GM23338 (cell line): ENCODE measurements around the gene TXNDC8.

DNA sequence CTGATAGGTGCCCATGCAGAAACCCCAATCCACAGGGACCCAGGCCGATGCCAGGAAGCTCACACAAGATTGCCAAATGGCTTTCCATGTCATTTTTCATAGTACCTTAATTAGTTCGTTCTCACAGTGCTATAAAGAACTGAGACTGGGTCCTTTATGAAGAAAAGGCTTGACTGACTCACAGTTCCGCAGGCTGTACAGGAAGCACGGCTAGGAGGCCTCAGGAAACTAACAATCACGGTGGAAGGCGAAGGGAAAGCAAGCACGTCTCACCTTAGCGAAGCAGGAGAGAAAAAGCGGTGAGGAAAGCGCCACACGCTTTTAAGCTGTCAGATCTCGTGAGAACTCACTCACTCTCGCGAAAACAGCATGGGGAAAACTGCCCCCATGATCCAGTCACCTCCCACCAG, 13.0 kb downstream of the ACTL7B start:
- PRO-cap, result no peak
- RAMPAGE, long total RNA, result no peak

DNA sequence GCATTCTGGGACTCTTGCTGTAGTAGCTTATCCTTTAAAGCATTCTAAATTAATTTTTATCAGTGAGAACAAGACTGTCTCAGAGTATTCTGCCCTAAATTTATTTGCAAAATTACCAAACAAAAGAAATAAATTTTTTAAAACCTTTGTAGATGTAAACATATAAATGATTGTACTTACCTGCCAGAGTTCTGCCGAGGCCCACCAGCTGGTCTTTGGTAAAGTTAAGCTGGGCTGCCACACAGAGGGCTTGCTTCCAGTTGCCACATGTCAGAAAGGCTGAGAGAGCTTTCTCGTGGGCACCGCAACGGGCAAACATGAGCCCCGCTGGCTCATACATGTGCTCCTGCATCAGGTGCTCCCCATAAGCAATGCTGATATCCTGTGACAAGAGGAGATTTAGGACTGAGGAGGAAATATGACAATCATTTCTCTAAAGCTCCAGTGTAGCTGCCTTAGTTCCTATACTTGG, 29.0 kb downstream of the ACTL7A start:
- PRO-cap, result no peak
- RAMPAGE, long total RNA, result no peak

DNA sequence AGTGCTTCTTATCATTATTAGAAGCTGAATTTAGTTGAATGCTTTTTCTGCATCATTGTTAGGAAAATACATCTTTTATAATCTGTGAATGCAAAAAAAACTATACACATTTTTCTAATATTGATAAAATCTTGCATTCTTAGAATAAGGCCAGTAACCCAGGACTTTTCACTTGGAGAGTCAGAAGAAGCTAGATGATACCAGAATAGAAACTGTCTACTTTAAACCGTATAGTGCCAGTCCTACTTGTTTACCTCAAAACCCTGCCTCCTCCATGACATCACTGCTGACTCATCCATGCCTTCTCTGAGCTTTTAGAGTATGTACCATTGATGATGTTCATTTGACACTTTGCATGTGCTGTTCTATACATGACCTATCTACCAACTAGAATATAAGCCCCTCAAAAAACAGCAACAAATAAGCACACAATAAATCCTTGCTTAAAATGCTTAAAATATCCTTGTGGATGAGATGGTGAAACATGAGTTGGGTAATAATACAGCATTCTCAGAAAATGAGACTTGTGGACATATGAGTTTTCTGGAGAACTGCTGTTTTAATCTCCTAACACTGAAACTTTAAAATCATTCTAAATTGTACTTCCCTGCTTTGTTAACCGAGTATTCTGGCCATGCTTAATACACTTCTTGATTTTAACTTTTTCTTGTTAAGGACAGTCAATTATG, 2.6 kb downstream of the CTNNAL1 start:
- PRO-cap, result no peak
- RAMPAGE, long total RNA, result no peak

DNA sequence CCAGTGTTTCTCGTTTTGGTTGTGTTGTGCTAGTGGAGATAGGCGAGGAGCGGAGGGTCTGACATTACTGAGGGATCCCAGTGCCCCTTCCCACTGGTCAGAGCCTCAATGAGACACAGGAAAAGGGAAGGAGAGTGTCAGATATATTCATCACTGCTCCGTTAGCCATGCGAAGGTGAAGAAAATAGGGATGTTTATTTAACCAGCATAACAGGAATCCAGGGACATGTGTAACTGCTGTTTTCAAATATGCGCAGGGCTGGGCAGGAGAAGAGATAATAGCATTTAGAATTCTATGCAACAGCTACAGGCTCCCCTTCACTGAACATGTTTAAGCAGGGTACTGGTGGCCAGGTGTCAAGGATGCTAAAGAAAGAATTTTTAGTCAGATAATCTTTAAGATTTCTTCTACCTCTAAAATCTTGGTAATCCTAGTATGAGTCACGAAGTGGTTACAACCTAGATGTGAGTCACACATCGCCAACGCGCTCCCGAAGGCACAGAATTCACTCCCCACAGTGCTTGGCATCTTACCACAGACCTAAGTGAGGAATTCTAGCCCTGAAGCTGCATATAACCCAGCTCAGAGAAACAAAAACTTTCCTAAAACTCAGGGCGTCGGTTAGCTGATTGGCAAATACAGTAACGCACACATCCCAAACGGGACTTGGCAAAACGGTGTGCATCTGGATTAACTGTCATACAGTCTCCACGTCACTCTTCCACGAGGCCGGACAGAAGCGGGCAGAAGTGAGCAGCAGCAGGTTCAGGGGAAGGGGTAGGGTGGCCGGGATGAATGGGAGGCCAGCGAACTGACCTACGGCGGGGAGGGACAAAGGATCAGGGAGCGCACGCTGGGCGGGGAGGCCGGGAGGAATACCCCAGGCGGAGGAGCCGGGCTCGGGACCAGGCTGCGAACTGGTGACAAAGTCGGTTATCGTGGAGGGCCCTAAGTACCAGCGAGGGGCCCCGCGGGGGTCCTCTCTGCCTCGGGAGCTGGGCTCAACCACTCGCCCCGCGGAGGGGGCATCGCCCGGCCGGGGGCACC, 1.0 kb downstream of the CTNNAL1 start:
- PRO-cap, result bidirectional peak, plus-strand start at position 538 of the sequence, minus-strand start at position 547 of the sequence; bidirectional peak, plus-strand start at position 864 of the sequence, minus-strand start at position 926 of the sequence
- RAMPAGE, long total RNA, result no peak

GRCh38 chr9:109117776-109118835, 1.6 kb downstream of the TMEM245 start:
- PRO-cap, result bidirectional peak, plus-strand start at chr9:109118689, minus-strand start at chr9:109118634
- RAMPAGE, long total RNA, result no peak

- PRO-cap, result no peak
- RAMPAGE, long total RNA, result no peak
These were observed 14.3 kb downstream of the PTPN3 start for GRCh38 chr9:109483603-109484442.

DNA sequence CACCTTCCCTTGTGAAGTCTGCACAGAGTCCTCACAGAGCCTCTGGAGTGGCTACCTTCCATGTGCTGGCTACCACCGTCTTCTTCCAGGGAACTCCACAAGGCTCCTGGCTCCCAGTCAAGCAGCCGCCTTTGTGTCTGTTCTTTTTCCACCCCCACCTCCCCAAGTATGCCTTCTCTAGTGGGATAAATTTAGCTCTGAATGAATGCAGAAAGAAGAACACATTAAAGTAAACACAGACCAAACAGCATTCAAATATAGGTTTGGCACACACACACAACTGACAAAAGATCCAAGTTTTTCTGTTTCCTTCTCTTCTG, 7.8 kb upstream of the PALM2AKAP2 start:
- PRO-cap, result no peak
- RAMPAGE, long total RNA, result no peak

DNA sequence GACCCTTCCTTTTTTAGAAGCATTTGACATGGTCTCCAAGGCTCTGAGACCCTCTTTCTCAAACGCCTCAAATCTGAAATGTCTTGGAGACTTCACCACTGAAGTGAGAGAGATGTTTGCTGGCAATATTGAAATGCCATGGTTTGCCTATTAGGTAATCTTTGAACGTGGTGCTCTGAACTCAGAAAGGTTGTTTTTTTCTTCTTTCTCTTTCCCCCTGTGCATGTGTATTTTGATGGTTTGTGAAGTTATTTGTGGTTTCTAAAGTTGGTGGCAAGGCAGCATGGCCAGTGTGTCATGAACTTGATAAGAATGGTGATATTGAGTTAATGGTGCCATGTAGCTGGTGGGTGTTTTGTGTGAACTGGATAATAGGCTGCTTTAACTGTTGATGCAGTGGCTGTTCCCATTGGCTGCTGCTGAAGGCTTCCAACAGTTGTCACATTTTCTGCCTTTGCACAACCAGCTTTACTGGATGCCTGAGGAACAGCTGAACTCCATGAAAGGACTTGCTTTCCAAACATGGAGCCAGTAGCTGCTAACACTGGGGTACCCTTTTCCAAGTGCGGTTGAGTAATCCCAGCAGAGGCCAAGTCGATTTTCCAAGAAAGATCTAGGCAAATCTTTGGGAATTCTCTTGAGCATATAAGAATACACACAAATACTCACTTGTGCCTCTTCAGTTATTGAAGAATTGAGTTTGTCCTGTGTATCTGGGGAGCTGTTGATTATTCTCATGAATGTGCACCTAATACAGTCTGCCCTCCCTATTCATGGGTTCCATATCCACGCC, 1.8 kb downstream of the PALM2AKAP2 start:
- PRO-cap, result no peak
- RAMPAGE, long total RNA, result no peak

DNA sequence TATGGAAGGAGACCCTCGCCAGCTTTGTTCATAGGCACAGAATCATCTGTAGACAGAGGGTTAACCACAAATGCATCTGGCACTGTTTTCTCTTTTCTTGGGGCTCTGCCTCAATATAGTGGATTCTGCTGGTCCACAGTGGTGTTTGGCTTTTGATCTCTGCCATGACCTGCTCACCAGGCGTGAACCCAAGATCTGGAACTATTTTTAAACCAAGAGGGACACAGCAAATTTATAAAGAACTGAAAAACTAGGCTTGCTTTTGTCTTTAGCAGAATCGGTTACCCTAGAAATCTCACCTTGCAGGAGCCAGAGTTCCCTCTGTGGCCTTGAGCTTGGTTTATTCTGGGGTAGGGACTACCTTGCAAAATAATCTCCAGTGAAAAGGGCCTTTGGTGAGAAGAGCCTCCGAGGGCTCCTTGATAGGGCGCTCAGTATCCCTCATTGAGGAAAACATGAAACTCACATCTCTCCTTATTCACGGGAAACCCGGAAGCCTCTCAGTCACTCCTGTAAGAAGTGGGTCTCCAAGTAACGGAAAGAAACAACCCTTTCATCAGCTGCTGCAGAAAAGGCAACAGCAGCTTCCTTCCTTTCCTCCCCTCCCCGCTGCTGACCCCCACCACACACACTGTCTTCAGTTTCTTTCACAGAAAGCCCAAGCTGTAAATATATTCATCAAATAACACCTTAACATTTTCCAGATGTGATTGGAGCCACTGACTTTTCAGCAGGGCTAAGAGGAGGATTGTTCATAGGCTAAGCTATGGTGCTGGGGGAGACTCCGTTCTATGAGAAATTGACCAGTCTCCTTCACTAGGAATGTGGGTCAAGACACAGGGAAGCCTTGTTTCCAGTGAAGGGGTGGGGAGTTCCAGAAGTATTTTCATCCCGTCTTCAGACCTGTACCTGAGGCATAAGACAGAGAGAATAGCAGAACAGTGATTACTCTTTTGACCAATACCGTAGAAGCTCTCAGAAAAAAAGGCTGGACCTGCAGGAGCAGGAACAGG, 81.5 kb downstream of the C9orf152 start:
- PRO-cap, result no peak
- RAMPAGE, long total RNA, result no peak

GRCh38 chr9:110137637-110138818, 69.9 kb downstream of the C9orf152 start:
- PRO-cap, result no peak
- RAMPAGE, long total RNA, result no peak

DNA sequence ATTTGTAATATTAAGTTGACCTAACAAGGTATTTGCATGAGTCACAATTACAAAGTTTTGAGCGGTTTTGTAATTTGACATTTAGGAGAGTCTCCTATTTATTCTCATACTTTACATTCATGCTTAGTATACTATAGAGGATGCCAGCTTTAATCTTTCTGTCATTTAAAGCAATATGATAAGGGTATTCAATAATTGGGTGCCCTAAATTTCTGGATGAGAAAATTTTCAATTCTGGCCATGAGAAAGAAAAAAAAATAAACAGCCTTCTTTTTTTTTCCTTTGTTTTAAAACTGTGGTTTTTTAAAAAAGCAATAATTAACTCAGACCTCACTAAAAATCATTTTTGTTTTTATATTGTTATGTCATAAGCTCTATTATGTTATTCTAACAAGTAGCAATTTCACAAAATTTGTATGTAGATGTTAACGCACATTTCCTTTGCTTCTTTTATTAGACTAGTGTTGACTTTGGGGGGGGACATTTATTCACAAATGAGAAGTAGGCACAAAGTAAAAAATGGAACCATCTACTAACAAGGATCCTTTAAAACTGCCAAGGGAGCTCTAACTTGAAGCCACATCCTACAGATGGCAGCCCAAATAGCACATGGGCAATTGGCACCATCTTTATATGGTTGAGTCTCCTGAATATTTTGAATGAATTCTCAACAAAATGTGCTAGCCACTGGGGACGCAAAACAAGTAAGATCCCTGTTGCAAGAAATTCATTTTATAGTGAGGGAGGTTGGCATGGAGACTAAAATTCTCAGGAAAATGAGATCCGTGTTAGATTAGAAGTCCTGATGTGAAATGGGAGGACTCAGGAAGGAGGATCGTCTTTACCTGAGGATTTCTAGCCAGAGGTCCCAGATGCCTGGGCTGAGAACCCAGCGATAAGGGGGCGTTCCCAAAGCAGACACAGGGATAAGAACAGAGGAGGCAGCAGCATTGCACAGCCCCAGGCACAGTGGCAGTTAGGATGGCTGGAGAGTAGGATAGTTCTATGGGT, 37.7 kb downstream of the C9orf152 start:
- PRO-cap, result no peak
- RAMPAGE, long total RNA, result no peak

DNA sequence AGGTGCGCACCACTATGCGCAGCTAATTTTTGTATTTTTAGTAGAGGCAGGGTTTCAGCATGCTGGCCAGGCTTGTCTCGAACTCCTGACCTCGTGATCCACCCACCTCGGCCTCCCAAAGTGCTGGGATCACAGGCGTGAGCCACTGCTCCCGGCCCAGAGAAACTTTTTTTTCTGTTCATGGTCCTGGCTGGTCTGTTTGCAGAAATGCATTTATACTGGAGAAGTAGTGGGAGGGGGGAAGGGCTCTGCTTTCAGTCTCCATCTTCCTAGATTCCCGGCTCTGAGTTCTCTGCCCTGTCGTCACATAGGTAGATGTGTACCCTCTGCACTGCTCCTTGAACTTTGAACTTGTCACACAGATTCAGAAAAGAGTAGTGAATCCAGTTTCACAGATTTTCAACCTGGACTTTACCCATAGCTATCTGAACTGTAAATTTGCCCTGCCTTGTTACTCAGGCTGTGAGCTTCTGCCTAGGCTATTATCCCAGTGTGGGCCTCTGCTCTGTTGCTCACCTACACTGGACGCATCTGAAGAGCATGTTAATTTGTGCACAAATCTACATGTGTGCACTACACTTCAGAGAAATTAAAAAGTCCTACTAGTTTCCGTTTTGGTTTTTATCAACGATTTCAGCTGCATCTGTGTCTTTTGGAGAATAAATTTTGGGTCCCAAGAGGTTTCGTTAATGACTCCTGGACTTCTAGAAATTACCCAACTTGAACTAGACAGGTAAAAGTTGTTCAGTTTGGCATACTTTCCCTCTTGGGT, 12.8 kb upstream of the C9orf152 start:
- PRO-cap, result no peak
- RAMPAGE, long total RNA, result no peak

GRCh38 chr9:110337764-110338187, at the start of gene TXNDC8:
TSS of gene TXNDC8 (minus strand) at chr9:110337863.
- PRO-cap, result no peak
- RAMPAGE, long total RNA, result no peak

- PRO-cap, result no peak
- RAMPAGE, long total RNA, result no peak
These were observed 227 bp upstream of the MUSK start for GRCh38 chr9:110668460-110668668.

GRCh38 chr9:110895496-110896053, 142.7 kb downstream of the LPAR1 start:
- PRO-cap, result no peak
- RAMPAGE, long total RNA, result no peak

GRCh38 chr9:111028993-111029816, 9.1 kb downstream of the LPAR1 start:
- PRO-cap, result no peak
- RAMPAGE, long total RNA, result no peak

DNA sequence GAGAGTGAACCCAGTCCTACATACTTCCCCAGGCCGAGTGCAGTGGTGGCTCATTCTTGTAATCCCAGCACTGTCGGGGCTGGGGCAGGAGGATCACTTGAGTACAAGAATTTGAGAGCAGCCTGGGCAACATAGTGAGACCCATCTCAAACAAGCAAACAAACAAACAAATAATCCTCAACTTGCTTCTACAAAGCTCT, 38.3 kb upstream of the LPAR1 start:
- PRO-cap, result no peak
- RAMPAGE, long total RNA, result no peak

DNA sequence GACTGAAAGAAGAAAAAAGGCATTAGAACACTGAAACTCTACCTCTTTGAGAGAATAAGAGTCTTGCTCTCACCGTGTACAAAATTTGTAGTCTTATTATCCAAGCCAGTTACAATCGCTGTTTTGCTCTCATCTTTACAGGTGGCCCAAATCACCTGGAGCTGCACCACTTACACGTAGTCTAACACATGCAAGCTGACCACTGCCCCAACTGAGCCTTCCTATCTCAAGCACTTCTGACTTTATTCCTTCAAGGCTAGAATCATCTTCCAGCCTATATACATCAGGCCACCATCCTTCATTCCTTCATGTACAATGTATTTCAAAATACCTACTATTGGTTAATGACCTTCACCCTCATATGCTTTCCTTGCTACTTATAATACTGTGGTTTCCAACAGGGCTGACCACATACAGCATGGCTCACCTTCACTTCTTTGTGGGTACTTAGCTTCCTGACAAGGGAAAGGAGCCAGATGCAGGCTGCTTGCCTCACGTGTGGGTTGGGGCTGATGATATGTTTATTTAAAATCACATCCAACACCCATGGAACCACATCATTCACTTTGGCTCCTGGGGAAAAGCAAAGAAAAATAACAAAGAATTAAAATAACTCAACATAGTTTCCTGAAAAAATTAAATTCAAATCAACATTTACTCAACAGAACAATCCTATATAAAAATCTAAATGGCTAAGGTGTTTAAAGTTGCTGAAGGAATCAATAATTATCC, 63.9 kb upstream of the OR2K2 start:
- PRO-cap, result no peak
- RAMPAGE, long total RNA, result no peak

GRCh38 chr9:111526009-111526224, 938 bp downstream of the ZNF483 start:
- PRO-cap, result no peak
- RAMPAGE, long total RNA, result no peak

- PRO-cap, result no peak
- RAMPAGE, long total RNA, result no peak
These were observed 11.6 kb downstream of the DNAJC25 start for GRCh38 chr9:111642619-111643288.